Vagina (tissue), 1 donor: ENCODE measurements around the gene APLP2.

DNA sequence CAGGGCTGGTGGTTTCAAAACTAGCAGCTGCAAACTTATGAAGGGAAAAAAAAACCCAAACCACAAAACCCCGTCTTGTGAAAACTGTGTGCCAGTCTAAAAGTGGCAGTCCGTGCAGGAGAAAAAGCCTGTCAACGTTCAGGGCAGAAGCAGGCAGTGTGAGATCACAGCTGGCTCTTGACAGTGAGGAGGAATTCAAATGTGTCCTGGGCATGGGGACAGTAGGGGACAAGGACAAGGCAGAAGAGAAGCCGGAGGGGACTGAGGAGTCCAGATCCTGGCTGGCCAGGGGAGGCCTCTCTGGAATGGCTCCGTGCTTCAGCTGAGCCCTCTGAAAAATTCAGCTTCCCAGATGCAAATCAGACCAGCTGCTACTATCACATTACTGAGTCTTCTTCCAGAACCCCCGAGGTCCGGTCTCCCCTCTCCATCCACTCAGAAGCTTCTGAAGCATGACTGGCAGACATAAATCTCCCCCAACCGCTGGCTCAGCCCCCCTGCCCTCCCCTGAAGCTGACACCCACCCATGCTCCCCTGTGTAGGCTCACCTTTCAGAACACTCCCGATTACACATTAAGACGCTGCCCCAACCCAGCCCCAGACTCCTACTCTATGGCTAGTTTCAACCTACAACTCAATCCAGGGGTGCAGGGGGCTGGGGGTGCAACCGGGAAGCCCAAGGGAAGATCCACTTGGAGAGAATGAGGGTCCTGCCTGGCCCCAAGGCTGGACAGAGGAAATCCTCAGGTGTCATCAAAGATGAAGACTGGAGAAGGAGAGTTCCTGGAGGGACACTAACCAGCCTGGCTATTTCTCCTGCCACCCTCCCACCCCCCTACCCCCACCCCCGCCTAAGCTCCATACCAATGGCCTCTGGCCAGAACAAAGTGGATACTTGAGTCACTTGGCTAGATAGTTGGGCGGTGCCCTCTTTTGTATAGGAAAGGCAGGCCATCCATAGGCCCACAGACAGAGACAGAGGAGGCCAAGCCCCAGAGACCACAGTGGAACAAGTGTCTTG lies 32.1 kb downstream of the FLI1 start:
- PRO-cap = no peak
- RAMPAGE, long total RNA = no peak

DNA sequence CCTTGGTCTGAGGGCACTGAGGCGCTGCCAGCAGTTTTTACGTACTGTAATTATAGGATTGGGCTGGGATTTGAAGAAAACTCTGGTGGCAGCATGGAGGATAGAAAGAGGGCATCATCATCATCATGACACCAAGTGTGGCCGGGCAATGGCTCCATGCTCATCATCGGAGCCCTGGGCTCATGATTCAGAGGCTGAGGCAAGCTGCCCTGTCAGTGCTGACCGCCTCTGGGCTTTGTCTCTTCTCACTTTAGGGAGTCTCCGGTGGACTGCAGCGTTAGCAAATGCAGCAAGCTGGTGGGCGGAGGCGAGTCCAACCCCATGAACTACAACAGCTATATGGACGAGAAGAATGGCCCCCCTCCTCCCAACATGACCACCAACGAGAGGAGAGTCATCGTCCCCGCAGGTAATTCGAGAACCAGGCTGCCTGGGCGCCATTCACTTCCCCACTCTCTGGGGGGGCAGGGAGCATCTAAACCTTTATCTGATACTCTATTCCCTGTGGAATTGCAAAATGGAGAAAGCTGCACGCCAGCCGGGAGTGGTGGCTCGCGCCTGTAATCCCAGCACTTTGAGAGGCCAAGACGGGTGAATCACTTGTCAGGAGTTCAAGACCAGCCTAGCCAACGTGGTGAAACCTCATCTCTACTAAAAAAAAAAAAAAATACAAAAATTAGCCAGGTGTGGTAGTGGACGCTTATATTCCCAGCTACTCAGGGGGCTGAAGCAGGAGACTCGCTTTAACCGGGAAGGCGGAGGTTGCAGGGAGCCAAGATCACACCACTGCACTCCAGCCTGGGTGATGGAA lies 74.2 kb downstream of the FLI1 start:
- PRO-cap = no peak
- RAMPAGE, long total RNA = no peak

- PRO-cap = no peak
- RAMPAGE, long total RNA = no peak
These were observed 70.2 kb upstream of the TP53AIP1 start for GRCh38 chr11:129012742-129013429.

GRCh38 chr11:129013921-129014728 lies 71.5 kb upstream of the TP53AIP1 start:
- PRO-cap = no peak
- RAMPAGE, long total RNA = no peak

DNA sequence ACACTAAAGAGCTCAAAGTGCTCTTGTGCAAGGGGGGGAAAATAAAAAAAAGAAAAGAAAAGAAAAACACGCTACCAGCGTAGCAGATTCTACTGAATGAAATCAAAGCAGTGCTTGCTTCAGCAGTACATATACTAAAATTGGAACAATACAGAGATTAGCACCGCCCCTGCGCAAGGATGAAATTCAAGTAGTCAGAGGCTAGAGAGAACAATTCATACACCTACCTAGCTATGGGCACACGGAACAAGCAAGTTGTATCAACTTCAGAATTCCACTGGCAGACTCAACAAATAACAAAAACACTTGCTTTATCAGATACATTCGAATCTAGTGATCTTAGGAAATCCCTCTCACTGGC lies 10.7 kb upstream of the ARHGAP32 start:
- PRO-cap = no peak
- RAMPAGE, long total RNA = no peak

DNA sequence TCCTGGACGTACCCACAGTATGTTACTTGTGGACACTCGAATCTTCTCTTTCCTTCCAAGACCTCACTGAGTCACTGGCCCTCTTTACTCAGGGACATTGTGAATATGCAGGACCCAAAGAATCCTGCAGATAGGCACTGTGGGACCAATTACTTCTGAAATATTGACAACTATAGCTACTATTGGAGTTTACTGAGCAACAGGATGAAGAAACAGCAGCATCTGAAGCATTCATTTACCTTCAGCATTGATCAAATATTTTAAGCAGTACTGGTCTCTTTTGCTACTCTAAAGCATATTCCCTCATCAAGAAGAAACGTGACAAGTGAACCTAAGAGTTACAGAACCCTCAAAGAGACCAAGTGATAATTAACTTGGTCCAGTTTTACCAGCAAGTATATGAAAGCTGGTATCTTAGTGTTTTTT lies 29.8 kb upstream of the ARHGAP32 start:
- PRO-cap = no peak
- RAMPAGE, long total RNA = no peak

- PRO-cap = no peak
- RAMPAGE, long total RNA = no peak
These were observed 1.4 kb upstream of the BARX2 start for GRCh38 chr11:129374020-129374877.

DNA sequence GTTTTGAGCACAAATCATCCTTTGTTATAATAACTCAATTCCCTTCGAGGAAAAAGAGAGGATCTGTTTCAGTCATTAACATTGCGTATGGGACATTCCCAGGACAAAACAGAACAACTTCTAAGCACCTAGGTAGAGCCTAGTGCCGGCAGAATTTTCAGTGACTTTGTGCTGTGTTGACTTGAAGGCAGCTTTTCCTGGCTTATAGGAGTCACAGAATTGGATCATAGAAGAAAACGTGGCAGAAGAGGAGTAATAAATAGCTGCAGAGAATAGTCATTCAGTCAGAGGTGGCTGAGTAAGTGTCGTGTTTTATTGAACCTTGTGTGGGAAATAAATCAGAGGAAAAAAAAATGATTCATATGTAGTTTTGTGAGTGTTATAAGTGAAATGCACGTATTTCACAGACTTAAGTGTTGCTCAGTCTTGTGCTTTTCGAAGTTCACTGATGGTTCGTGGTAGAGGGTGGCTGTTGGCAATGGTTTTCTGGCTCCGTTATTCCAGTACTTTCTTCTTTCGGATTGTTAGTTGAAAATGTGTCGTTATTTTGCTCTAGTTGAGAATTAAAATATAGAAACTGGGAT lies 2.1 kb downstream of the BARX2 start:
- PRO-cap = no peak
- RAMPAGE, long total RNA = no peak

DNA sequence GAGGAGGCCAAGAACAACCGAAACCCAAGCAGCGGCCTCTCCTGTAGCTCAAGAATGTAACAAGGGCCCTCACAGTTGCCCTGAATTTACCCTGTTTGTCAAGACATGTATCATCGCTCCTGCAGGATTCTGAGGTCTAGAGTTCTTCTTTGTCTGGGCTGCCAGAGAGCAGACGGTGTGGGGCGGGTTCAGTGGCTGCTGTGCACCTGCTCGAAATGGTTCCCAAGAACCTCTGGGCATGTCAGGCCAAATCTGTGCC lies 83.5 kb downstream of the BARX2 start:
- PRO-cap = no peak
- RAMPAGE, long total RNA = no peak

DNA sequence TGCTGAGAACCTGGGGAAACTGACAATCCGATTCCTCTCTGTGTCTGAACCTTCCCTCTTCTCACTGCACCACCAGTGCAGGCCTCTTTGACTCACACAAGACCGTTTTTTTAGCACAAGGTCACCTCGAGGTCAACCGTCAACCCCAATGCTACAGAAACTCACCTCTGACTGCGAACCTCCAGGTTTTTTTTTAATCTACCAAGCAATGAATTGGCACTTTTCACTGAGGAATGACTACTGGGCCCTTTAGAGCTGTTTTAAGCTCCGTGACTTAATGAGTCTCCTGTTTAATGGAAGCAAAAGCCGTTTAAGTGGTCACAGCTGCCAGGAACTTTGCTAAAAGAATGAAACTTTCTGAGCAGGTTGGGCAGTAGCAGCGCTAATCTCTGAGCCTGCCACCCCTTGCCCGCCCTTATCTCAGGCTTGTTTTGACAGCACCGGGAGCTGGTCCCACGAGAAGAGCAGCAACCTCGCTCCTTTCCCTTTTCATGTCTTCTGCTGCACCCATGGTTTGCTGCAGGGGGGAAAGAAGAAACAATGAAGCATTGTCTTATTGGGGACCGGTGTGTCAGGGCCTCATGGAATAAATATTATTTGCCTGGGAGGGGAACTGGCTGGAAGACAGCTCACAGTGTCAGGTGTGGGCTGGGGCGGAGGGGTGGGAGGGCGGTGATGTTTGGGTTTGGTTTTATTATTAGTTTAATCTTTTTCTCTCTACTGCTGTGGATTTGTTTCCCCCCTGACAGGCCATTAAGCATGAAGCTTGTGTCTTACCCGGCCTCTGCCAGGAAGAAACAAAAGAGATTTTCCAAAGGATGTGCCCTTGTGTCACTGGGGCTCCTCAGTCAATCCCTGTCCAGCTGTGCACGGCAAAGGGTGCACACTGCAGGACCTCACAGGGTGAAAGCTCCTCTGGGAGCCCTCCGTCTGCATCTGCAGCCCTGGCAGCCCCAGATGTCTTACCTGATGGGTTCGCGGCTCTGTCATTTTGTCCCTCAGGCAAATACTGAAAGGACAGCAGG lies 203.4 kb upstream of the TMEM45B start:
- PRO-cap = no peak
- RAMPAGE, long total RNA = no peak

GRCh38 chr11:129853746-129854296 lies 38.2 kb downstream of the TMEM45B start:
- PRO-cap = no peak
- RAMPAGE, long total RNA = no peak

DNA sequence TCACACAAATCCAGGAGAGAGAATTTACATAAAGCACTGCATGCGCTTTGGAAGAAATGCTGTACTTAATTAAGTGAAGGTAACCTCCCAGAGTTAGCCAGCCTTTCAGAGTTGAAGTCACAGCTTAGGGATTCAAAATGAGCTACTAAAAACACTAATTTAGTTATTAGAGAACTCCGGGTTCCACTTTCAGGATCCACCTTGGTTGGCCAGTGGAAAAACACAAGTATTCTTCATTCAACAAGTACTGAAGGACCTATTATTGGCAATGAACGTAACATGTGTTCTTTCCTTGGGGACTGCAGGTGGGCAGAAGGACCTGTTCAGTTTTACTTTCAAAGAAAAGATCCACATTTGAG lies 34.7 kb downstream of the NFRKB start:
- PRO-cap = no peak
- RAMPAGE, long total RNA = start-site peak on the plus strand centred at position 111 of the sequence, 310 bp wide, 8 reads

DNA sequence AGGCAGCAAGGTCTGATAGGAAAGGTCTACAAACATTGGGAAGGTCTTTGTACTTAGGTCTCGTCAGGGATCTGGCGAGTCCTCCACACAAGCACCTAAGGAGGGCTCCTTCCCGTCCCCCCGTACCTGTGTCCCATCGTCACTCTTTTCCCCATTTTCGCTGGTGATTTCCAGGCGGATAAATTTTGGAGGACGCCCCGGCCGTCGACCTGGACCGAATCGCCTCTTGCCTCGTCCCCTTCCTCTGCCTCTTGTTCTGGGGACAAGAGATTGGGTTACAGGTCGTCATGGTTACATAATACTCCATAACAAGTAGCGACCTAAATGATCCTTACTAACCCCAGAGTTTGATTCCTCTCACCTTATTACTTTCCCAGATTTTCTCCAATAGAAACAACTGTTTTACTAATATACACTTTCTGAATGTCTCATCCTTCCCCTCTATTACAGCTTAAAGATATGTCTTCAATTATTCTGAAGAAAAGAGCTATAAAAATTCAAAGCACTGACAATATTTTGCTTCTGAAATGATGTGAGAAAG lies 36.7 kb upstream of the NFRKB start:
- PRO-cap = no peak
- RAMPAGE, long total RNA = no peak

- PRO-cap = bidirectional peak, plus-strand start at chr11:130069894, minus-strand start at chr11:130069646
- RAMPAGE, long total RNA = start-site peak on the plus strand at chr11:130069892-130069925, 2,259 reads
These were observed at the start of gene APLP2 for GRCh38 chr11:130069792-130070602. Gene APLP2 (plus strand): TSS chr11:130069894.

- PRO-cap = no peak
- RAMPAGE, long total RNA = no peak
These were observed 29.6 kb upstream of the ST14 start for GRCh38 chr11:130129931-130130393.

DNA sequence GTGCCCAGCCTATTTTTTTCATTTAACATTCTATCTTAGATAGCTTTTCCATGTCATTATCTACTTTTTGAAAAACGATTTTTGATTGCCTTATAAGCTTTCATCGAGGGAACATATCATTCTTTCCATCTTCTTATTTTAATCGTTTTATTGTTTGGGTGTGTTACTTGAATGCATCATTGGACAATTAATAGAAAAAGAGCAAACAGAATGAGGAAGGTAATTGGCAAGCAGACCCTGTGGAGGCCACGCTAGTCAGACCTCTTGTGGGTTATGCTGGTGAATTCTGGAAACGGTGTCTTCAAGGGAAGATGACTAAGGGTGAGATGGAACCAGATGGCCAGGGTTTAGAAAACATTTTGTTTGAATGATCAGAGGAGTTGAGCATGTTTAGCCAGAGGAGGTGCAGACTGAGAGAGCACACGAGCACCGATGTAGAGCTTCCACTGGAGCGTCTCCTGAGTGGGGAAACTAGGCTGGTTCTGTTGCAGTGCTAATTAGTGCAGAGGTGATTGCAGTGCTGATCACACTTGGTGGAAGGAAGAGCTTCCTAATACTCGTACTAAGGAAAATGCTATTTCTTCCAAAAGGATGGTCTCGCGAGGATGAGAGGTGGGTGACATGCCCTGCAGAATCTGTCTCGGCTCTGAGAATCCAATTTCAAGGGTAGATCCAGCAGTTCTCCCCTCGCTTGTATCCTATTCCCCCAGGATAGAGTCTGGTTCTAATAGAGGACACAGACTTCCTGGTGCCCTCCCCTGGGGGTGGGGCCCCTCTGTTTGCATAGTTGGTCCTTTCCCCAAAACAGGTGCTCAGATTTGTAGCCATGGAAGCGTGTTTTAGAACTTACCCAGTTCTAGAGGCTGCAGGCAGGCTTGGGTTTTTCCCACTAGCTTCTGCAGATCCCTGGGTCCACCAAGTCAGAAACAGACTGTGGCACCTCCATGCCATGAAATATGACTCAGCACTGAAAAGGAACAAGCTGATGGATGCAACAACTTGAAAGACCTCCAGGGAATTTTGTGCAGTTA lies 8.7 kb downstream of the ST14 start:
- PRO-cap = no peak
- RAMPAGE, long total RNA = start-site peak on the plus strand centred at position 152 of the sequence, 114 bp wide, 36 reads

GRCh38 chr11:130181045-130182319 lies 21.9 kb downstream of the ST14 start:
- PRO-cap = no peak
- RAMPAGE, long total RNA = no peak

- PRO-cap = no peak
- RAMPAGE, long total RNA = no peak
These were observed 79.8 kb downstream of the ADAMTS15 start for GRCh38 chr11:130528109-130528726.

DNA sequence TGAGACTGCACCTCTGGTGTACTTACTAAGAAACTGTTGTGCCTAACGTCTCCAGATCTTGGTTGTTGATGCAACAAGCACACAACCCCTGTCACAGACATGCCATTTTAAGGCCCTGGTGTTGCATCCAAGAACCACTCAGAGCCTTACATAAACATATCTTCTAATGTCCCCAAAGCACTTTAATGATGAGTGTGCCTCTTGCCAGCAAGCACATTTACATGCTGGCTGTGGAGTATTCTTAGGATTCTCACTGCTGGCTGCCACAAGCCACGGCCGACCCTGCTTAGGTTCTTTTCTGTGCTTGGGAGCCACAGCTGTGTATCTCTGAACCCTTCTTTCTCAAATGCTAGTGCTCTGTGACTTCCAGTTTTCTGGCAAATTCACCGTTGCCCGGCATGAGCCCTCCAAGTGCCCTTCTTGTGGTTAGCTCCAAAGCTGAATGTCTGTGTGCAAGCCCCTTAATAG lies 201.4 kb downstream of the ADAMTS15 start:
- PRO-cap = no peak
- RAMPAGE, long total RNA = no peak

DNA sequence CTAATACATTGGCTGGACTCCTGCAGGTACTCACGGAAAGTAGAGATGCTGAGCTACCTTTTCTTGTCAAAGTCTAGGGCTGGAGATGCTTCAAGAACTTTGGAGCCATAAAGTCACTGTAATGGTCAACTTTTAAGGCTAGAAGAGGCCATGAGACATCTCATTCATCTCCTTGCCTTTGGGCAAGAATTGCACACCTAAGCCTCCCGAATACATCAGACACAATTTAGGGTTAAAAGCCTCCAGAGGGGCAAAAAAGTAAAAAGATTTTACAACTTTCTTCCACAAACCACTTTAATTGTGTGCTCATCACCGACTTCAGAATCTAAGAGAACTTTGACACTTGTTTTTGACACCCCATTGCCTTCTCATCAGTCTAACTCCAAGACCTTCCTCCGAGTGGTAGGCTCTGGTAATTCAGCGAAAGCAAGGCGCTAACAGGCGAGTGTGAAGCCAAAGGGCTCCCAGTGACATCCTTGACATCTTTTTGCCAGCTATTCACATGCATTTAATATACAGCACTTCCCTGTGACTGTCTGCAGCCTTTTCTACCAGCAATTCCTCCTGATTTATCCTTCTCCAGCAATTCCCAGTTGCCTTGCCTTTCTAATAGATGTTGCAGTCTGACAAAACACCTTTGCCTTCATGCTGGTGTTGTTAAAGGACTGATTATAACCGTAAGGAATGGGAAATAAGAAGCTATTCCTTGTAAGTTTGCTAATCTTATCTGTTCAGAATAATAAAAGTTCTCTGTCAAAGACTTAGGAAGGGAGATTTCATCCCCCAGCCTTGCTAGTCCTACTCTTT lies 39.4 kb downstream of the SNX19 start:
- PRO-cap = no peak
- RAMPAGE, long total RNA = no peak